ENCODE measurements around the genes GTDC1, ZEB2 and ORC4.

DNA sequence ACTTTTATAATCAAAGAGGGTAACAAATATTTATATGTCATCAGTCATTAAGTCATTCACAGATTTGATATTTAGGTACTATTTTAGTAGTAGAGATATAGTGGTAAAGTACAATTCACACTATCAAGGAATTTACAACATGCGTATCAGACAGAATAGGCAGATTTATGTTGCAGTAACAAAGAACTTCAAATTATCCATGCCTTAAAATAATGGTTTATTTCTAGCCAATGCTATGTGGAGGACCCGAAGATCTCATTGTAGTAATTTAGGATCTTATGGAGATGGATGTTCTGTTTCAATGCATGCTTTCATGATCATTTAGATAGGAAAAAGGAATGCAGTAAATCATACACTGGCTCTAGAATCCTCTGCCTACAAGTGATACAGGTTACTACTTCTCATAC is 979.9 kb downstream of the LRP1B start:
- PRO-cap = no peak

DNA sequence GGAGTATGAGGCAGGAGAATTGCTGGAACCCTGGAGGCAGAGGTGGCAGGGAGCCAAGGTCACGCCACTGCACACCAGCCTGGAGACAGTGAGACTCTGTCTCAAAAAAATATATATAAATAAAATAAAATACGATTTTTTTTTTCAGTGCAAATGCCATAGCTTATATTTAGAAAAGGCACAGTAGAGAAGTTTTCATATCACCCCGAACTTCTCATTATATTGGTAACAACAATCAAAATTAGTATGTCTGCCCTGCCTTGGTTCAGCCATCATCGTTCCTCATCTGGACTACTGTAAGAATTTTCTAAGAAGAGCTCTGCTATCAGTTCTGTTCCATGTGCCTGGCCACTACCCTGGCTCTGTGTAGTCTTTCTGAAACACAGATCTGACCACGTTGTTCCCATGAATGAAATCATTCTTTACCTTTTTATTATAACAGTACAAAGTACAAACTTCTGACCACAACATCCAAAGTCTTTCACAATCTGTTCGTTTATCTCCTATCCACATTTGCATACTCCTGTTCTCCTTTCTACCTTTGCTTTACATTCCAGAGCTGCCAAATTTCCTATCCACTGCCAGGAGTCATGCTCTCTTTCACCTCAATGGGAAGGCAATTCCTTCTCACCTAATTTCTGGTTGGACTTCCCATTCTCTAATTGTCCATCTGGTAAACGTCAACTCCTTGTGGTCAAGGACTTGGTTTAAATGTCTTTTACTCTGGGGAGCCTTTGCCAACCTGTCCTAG is 284.6 kb upstream of the LRP1B start:
- PRO-cap = no peak

- PRO-cap = no peak
Observed at GRCh38 chr2:143070820-143071200, 58.4 kb upstream of the ARHGAP15 start.

- PRO-cap = no peak
Observed at GRCh38 chr2:143793657-143793929, 538.7 kb downstream of the GTDC1 start.

DNA sequence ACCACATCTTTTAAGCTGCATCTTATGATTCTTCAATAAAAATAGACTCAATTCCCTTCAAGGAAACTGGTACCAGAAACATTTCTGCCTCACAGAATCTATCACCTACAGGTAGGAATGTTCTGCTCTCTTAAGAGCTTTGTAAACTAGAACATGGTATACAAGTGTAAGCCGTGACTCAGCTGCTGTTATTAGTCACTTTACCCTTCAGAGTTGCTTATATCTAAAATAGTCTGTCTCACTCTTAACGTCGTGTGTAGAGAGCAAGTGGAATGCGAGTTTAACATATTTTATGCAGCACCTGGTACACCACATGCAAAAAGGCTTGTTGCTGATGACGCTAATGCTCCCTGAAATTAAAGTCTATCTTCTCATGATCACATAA is 232.6 kb downstream of the GTDC1 start:
- PRO-cap = no peak

- PRO-cap = no peak
Observed at GRCh38 chr2:144140859-144141504, 191.3 kb downstream of the GTDC1 start.

DNA sequence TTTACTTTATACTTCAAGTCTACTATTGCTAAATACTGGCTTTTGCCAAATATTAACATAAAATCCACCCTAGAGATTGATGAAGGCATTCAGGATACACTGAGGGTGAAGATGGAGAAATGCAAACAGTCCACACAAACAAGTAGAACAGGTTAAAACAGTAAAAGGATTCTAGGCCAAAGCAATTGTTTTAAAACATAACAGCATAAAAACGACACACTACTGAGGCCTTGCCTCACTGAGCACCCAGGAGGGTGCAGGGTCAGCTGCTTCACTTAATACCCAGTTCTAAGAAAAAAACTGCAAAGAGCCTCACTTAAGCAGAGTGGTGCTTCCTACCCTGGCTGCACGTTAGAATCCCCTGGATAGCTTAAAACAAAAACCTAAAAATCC is 91.7 kb downstream of the GTDC1 start:
- PRO-cap = bidirectional peak, plus-strand start at position 315 of the sequence, minus-strand start at position 250 of the sequence

DNA sequence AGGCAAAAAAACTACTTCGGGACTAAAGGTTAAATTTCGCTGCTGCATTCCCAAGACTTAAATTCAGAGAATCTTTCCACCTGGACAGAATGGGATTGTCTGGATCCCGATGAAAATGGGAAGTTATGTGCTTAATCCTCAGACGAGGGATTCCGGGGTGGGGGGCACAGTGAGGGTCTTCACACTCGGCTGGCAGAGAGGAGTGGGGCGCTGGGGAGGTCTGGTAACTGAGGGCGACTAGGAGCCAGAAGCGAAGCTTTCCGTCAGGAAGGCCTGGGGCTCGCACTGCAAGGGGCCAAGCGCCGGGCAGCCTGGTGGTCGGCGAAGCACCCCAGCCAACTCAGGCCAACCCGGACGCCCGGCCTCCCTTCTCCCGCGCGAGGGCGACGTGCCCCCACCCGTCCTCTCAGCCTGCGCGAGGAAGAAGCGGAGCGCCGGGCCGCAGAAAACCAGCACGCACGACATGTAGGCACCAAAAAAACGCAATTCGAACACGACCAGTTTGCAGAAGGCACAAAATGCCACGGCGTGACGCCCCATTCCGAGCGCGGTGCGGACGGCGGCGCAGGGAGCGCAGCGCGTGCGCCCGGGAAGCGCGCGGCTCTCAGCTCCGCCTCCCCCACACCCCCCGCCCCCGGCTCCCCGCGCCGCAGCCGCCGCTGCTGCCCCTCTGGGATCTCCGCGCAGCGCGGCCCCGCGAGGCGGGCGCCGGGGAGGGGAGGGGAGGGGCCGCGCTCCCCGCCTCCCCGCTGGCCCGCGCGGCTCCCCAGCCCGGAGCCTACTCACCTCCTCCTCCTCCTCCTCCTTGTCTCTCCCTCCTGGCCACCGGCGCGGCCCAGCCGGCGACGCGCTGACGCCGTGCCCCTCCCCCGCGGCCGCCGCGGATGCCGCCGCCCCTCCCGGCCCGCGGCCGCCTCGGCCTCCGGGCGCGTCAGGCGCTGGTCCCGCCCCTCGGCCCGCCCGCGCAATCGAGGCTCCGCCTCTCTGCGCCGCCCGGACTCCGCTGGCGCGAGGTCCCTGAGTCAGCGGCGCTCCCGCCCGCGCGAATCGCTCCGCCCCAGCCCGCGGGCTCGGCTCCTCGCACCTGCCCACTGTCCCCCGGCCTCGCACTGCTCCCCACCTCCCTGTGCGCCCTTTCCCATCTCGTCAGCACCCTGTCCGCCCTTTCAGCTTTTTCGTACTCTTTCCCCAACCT is at the start of gene GTDC1:
Gene GTDC1 (minus strand): TSS at position 860 of the 1,195 bp plus-strand sequence.
- PRO-cap = bidirectional peak, plus-strand start at position 539 of the sequence, minus-strand start at position 481 of the sequence; bidirectional peak, plus-strand start at position 808 of the sequence, minus-strand start at position 813 of the sequence

DNA sequence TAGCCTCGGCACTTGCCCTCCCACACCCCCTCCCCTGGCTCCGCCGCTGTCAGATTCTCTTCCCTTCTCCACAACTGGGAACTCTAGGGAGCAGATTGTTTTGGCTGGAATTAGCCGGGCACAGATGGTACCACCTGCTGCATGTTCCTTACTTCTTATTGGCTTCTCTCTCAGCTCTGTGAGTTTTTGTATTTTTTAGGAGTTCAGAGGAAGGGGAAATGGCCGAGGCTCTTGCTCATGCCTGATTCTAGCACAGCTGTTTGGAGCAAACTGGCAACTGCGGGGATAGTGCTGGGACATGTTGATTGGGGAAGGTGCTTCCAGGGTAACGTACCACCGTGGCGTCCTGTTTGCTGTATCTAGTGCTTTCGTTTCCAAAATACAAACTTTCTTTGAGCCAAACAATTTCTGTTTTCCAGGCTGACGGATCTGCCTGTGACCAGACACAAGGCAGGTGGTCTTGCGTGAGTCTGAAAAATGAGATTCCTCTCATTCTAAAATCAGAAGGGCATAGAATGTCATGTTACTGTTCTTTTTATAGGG is 47.7 kb upstream of the GTDC1 start:
- PRO-cap = no peak

GRCh38 chr2:144413901-144415325 is 82.1 kb upstream of the GTDC1 start:
- PRO-cap = no peak

DNA sequence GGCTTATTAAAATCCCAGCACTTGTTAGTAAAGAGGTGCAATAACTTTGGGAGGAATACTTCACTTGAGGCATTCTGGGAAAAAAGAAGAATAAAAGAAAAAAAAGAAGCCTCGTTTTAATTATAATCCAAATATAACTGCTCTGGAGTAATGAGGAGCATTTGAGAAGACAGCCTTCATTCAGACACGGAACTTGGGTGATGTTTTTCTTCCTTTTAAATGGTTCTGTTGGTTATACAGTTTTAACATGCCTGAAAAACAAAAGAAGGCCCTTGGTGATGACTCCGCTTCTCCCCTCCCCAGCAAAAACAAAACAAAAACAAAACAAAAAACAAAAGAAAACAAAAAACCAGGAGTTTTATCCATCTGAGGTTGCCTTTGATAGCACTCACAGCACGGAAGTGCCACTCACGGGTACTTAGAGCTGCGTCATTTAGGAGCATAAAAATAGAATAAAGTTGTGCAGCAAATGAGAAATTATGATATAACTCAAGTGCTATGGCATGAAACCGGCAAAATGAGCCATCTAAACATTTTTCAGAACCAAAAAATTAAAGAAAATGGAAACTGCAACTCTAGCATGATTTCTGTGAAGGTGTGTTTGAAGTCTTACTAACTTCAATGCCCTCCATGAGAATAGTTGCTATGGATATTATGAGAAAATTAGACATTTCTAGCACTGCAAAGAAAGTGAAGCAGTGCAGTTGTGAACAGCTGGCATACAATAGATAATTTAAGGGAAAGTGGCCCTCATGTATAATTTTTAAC is 57.6 kb downstream of the ZEB2 start:
- PRO-cap = no peak

DNA sequence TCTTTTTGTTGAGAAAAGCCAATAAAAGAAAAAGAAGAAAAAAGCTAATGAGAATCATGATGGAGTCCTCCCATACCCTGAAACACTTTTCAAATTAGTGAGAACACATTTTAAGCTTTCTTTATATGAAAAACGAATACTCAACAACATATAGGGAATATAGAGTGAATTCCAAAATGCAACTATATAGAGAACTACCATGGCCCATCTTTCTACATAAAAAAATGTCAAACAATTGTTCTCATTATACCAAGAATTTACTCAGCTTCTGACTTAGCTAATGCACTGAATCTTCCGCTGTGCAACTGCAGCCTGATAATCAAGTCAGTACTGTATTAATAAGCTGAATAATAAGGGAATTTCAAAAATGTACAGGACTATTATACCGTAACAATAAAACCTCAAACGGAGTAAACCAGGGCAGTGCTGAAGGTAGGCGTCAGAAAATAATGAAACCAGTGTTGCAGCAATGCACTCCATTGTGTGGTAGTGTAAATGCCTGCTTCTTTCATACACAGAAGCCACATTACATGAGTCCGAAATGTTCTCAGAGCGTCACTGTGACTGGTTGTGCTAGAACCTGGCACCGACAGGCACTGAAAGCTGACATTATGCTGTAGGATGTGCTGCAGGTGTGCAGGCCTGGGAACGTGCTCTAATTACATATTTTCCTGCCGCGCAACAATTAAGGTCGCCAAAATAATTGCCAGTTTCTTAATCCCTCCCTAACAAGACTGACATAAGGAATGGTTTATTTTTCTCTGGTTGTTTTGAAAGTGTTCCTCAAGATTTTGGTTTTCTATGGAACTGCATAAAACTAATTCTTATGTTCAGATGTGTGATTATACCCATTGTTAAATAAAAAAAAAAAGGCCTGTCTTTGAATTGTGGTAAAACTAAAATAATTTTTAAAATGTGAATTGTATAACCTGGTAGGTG is 53.3 kb downstream of the ZEB2 start:
- PRO-cap = no peak

GRCh38 chr2:144474261-144474591 is 45.7 kb downstream of the ZEB2 start:
- PRO-cap = no peak

DNA sequence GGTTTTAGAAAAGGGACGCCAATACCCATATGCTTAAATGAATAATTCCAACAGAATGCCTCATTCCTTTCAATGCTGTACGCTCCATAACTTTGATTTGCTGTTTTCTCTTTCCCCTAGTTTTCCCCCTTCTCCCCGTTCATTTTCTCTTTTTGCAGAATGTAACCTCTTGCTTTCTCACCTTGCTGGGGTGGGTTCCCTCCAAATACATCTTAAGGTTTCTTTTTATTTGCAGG is 38.0 kb downstream of the ZEB2 start:
- PRO-cap = no peak

- PRO-cap = bidirectional peak, plus-strand start at chr2:144517466, minus-strand start at chr2:144517354; bidirectional peak, plus-strand start at chr2:144517675, minus-strand start at chr2:144517656
Observed at GRCh38 chr2:144517044-144518099, 2.5 kb downstream of the ZEB2 start.

- PRO-cap = unidirectional peak, minus-strand start at chr2:144520119
Observed at GRCh38 chr2:144519791-144520833, at the start of gene ZEB2. TSS of gene ZEB2 (minus strand) at chr2:144520119.

- PRO-cap = no peak
Observed at GRCh38 chr2:144582542-144583445, 62.9 kb upstream of the ZEB2 start.

GRCh38 chr2:148020554-148020813 is at the start of gene ORC4:
TSS of gene ORC4 (minus strand) at chr2:148020737.
- PRO-cap = bidirectional peak, plus-strand start at chr2:148021011, minus-strand start at chr2:148020697

- PRO-cap = no peak
Observed at GRCh38 chr2:148545323-148545979, 99.1 kb upstream of the EPC2 start.

DNA sequence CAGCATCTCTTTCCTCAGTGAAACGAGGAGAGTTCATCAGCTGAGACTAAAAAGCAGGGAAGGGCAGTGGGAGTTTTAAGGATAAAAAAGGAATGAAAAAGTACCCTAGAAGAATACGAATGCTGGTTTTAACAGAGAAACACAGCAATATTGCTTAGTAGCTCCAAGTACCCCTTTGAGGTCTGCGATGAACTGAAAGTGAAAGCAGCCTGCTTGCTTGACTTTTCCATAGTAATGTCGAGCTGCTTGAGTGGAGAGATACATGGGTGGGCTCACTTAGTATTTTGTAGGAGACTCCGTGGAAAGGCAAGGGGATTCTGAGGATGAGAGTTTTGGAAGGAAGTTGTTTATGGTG is 91.6 kb upstream of the EPC2 start:
- PRO-cap = no peak